Right atrium auricular region (tissue), 2 donors: ENCODE measurements around a stretch of chr13.

DNA sequence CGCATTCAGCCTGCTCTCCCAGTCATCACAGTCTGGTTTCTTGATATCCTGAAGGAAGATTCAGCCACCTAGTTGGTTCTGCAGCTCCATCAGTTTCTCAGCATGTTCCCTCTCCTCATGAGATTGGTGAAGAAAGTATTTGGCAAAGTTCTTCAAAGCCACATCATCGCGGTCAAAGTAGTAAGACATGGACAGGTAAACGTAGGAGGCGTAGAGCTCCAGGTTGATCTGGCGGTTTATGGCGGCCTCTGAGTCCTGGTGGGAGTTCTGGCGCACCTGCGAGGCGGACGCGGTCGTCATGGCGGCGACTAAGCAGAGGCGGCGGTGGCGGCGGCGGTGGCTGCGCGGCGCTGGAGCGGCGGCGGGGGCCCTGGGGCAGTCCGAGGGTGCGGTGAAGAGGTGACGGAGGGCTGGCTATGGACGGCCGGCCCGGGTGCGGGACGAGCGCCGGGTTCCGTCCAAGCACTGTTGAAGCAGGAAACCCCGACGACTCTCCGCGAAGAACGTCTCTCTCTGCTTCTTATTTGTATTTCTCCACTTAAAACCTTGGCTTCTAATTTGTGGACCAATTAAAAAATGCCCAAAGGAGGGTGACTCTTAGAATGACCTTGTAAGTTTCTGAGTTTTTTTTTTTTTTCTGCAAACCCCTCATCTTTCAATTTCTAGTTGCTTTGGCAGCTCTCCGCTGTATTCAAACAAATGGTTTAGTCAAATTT is 484.3 kb upstream of the SGCG start:
- PRO-cap = no peak
- RAMPAGE, long total RNA, 2 experiments = no peak in any of the 2 experiments

DNA sequence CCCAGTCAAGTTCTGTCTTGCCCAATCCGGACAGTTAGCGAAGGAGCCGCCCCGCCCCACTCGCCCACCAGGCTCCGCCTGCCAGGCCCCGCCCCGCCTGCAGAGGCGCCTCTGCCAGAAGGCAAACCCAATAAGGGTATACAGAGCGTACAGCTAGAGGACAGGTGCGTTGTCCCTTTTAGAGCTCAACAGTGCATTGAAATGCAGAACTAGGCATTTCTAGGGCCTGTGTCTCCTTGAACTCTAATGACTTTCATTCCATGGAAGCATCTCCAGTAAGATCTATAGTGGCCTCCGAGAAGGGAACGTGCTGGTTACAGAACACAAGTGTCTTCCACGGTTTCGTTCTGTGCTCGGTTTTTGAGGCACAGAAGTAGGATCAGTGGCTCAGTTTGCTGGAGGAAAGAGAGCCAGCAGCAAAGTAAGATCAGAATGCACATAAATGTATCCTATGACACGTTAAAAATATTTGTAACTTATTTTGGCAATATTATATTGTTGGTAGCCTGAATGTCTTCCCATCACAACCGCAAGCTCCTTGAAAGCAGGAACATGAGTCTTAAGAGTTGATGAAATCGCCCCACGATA is 57.7 kb downstream of the SACS start:
- PRO-cap = bidirectional peak, plus-strand start at position 139 of the sequence, minus-strand start outside the sequence
- RAMPAGE, long total RNA, 2 experiments = no peak in any of the 2 experiments

GRCh38 chr13:23392845-23393304 is 40.6 kb downstream of the SACS start:
- PRO-cap = no peak
- RAMPAGE, long total RNA, 2 experiments = no peak in any of the 2 experiments

DNA sequence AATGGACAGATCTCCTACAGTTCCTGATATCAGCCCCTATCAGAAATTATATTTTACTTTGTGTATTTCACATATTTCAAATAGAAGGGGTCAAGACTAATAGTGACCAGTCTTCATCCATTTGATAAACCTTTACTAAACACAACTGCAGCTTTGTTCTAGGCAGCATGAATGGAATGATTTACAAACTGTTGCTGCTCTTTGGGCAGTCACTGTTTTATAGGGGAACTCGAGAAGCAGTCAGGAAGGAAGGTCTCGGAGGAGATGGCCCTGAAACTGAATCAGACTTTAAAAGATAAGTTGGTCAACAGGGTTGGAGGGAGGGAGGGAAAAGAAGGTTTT is 37.2 kb upstream of the SACS start:
- PRO-cap = unidirectional peak, plus-strand start at position 208 of the sequence
- RAMPAGE, long total RNA, 2 experiments = no peak in any of the 2 experiments

DNA sequence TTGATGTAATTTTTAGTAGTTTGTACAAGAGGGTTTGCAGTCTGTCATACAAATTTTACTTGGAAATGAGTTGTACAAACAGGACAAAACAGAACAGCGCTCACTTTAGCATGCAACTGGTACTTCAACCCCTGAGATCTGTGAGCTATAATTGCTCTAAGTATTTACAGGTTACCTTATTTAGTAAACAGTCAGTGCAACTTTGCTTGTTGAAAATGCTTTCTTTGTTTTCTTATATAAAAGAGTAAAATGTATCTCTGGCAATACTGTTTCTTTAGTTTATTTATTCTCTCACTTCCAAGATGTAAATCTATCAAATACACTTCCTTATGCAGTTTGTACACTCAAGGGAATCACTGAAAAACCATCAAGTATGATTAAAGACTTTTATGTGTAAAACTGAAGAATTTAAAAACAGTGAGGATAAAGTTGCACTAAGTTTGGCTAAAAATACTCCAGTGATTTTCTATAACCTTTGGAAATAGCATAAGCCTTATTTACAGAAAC is 870 bp downstream of the TNFRSF19 start:
- PRO-cap = bidirectional peak, plus-strand start at position 91 of the sequence, minus-strand start at position 140 of the sequence
- RAMPAGE, long total RNA, 2 experiments = no peak in any of the 2 experiments

- PRO-cap = no peak
- RAMPAGE, long total RNA, 2 experiments = no peak in any of the 2 experiments
Observed at GRCh38 chr13:23599175-23599906, 29.1 kb downstream of the TNFRSF19 start.

- PRO-cap = no peak
- RAMPAGE, long total RNA, 2 experiments = no peak in any of the 2 experiments
Observed at GRCh38 chr13:23728621-23729422, 158.6 kb downstream of the TNFRSF19 start.

DNA sequence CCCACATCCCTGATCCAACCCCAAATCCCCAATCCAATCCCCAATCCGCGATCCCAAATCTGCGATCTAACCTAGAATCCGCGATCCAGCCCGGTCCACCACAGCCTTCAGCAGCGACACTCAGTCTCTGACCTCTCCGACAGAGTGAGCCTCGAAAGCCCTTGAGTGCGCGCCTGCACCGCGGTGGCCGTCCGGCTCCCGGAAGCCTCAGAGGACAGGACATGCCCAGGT is 56.8 kb upstream of the MIPEP start:
- PRO-cap = no peak
- RAMPAGE, long total RNA, 2 experiments = no peak in any of the 2 experiments

DNA sequence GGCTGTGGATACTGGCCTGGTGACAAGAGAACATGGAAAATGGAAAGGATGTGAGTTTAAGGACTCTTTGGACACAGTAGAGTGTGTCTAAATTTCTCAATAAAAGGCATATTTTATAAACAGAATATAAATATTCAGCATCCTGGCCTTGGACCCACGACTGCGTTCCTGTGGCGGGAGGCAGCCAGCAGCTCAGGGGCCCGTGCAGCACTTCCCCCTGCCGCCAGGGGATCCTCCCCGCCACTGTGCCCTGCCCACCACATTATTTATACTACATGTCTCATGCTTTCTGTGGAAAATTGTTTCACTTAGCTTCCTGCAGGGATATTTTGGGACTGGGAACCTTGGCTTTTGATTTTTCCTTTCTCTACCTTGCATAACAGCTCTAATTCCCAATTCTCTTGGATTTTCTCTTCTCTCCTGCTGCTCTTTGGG is 107.9 kb upstream of the SPATA13 start:
- PRO-cap = no peak
- RAMPAGE, long total RNA, 2 experiments = no peak in any of the 2 experiments

GRCh38 chr13:24127086-24127704 is 33.3 kb upstream of the SPATA13 start:
- PRO-cap = no peak
- RAMPAGE, long total RNA, 2 experiments = no peak in any of the 2 experiments

DNA sequence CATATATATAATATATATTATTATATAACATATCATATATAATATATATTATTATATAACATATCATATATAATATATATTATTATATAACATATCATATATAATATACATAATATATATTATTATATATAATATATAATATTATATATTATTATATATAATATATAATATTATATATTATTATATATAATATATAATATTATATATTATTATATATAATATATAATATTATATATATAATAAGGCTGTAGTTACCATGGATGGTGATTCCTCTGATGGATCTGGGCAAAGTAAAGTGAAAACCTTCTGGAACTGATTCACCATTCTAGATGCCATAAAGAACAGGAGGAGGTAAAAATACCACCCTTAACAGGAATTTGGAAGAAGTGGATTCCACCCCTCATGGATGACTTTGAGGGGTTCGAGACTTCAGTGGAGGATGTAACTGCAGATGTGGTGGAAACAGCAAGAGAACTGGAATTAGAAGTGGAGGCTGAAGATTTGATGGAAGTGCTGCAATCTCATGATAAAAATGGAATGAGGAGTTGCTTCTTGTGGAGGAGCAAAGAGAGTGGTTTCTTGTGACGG is 29.7 kb downstream of the SPATA13 start:
- PRO-cap = no peak
- RAMPAGE, long total RNA, 2 experiments = no peak in any of the 2 experiments

GRCh38 chr13:24203673-24204432 is 43.3 kb downstream of the SPATA13 start:
- PRO-cap = no peak
- RAMPAGE, long total RNA, 2 experiments = no peak in any of the 2 experiments

DNA sequence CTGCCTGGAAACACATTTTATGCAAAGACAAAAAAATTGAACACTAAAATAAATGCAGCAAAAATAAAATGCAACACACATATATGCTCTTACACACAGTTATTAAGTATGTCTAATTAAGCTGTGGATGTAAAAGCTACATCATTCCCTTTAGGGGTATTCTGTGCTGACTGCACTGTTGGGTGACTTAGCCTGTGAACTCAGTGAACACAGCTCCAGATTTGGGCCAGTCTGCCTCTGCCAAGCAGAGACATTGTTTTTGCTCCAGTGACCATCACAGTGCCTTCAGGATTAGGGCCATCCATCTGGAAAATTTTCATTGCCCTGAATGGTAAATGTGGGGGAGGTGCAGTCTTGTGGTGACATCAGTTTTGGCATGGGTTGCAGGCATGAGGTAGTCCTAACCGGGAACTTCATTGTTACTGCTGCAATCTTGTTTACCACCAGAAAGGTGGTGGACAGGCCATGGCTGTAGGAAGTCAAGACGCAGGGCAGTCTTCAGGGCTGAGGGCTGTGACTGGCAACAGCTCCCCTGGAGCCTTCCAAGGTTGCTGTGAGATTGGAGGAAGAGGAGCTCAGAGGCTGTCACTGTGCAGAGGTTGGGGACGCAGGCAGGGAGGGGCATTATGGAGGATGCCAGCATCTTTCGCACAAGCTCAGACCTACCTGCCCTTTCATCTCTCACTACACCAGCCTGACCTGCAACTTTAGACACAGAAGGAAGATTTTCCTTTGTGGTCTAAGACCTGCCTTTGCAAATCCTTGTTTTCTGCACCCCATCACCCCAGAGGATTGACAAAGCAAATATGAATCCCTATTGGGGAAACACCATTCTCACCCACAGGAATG is 55.2 kb downstream of the SPATA13 start:
- PRO-cap = unidirectional peak, plus-strand start at position 446 of the sequence; unidirectional peak, plus-strand start at position 482 of the sequence
- RAMPAGE, long total RNA, 2 experiments = no peak in any of the 2 experiments

DNA sequence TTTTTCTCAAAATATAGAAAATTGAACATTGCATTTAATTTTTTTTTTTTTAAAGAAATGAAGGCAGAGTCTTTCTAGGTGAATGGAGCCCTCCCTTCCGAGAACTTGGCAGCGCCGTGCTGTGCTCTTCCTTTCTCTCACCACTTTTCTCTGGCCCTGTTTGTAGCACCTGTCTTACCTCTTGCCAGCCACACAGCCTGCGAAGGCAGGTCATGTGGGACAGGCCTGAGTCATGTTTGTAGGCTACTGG is 52.9 kb upstream of the C1QTNF9 start:
- PRO-cap = no peak
- RAMPAGE, long total RNA, 2 experiments = no peak in any of the 2 experiments

DNA sequence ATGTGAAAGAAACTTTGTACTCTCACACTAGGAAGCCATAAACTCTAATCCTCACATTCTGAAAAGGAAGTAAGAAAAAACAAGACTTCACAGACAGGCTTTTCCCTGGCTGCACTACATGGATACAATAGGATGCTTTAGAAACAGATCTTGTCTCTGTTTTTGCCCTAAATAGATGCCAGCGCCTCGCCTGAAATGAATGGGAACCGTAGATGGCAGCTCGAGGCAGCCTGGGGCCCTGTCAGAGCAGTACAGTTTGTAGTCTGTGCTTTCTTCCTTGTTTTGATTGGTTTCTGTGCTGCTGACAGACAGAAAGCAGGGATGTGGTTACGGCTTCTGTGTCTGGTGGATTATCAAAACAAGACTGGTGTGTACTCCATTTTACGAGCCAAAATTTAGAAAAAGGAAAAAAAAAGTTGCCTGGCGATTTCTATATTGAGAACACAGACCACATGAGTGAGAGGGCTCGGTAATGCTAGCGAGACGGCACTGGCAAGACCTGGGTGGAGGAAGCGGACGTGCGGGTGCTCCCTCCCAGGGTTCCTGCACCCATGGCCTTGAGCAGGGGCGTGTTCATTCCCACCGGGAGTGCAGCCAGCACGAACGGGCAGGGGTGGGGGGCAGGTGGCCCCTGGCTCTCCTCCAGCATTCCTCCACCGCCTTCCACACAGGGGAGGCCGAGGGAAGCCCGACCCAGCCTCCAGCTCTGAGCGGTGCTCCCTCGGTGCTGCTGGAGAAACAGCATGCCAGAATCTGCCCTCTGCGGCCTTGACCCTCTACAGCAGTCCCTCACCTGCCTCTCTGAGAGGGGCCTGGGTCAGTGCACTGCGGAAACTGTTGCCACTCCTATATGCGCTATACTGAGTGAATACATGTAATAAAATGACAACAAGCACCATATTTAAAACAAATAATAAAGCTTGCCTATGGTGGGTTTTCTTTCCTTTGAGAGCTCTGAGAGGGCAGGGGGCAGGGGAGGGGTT is 37.5 kb upstream of the C1QTNF9 start:
- PRO-cap = bidirectional peak, plus-strand start at position 489 of the sequence, minus-strand start at position 232 of the sequence
- RAMPAGE, long total RNA, 2 experiments = no peak in any of the 2 experiments

DNA sequence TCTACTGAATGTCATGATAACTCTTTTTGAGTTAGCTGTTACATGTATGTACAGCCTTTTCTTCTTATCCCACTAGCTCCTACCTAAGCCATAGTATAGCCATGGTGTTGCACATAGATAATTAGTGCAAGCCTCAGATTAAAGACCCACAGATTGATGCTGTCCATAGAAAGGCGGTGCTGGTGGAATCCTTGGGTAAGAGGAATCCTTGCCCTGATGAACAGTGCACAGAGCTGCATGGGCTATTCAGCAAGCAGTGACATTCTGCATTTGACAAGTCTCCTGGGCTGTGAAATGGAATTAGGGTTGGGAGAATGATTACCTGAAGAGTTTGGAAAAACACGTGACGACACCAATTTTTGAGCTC is 21.0 kb upstream of the C1QTNF9 start:
- PRO-cap = no peak
- RAMPAGE, long total RNA, 2 experiments = no peak in any of the 2 experiments

DNA sequence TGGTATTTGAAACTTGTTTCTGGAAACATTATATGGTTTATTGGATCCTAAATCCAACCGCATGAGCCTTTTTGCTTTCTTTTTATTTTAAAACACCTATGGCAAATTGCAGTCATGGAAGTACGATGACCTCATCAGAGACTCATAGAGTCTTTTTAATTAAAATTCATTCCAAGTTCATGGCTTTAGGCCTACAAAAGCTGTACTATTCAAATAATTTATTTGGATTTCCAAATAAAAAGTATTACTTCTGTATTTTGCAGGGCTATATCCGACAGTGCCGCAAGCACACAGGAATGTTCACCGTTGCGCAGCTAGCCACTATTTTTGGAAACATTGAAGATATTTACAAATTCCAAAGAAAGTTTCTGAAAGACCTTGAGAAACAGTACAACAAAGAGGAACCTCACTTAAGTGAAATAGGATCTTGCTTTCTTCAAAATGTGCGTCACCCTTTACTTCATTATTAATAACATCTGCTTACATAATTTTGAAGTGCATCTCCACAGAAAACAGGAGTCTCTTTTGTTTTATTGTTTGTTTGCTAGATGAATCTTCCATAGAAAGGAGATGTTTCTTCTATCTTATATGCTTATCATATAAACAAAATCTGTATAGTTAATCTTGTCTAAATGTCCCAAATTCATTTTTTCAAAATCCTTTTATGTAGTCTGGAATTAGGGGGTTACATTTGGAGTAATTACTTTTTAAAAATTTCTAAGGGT is 20.5 kb upstream of the C1QTNF9 start:
- PRO-cap = no peak
- RAMPAGE, long total RNA, 2 experiments = no peak in any of the 2 experiments

DNA sequence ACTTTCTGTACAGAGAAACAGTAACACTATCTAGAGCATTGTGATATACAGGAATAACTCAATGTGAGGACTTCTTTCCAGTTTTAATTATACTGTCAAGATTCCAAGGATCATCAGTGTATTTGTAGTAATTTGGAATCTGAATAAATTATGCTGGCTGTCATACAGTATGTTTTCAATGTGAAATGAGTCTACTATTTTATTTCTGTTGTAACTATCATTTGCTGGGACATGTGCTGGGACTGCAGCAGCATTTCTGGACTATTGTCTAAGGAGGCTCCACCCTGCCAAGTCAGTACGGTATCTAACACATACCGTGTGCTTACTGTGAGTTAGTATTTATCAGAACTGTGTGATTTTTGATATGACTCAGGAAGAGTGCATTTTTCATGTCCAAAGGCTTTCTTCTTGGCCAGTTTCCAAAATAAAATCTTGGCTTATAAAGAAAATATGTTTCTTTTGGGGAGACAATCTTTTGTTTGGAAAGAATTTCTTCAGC is 11.7 kb downstream of the PARP4 start:
- PRO-cap = no peak
- RAMPAGE, long total RNA, 2 experiments = no peak in any of the 2 experiments

DNA sequence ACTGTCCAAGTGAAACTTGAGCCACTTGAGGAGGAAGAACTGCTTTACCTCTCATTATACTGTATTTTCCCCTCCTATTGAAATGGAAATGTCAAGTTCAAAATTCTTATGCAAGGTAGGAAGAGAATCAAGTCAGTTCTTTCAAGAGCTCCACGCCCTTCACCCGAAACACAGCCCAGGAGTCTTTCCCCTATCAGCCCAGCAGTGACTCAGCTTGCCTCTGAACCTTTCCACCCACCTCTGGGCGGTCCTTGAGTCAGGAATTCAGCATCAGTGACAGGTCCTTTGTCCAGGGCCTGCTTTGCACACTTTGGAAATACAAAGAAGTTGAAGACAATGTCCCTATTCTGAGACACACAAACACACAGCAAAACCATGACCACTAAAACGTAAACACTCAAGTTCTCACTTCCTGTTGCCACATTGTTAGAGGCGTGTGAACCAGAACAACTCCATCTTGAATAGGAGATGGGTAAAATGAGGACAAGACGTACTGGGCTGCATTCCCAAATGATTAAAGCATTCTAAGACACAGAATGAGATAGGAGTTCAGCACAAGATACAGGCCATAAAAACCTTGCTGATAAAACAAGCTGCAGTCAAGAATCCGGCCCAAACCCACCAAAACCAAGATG is 49.4 kb upstream of the ATP12A start:
- PRO-cap = no peak
- RAMPAGE, long total RNA, 2 experiments = no peak in any of the 2 experiments

GRCh38 chr13:24747283-24747977 is 16.5 kb upstream of the RNF17 start:
- PRO-cap = no peak
- RAMPAGE, long total RNA, 2 experiments = no peak in any of the 2 experiments